AG04449 (cell line): ENCODE results near the gene PLXNA4.

GRCh38 chr7:131096427-131097266 lies 231.0 kb upstream of the MKLN1 start:
- RRBS = no CpG with 5 or more reads among the region's 11 CpGs

GRCh38 chr7:131105639-131106638 lies 221.7 kb upstream of the MKLN1 start:
- RRBS = 2% methylated on average over 59 of the region's 126 CpGs

DNA sequence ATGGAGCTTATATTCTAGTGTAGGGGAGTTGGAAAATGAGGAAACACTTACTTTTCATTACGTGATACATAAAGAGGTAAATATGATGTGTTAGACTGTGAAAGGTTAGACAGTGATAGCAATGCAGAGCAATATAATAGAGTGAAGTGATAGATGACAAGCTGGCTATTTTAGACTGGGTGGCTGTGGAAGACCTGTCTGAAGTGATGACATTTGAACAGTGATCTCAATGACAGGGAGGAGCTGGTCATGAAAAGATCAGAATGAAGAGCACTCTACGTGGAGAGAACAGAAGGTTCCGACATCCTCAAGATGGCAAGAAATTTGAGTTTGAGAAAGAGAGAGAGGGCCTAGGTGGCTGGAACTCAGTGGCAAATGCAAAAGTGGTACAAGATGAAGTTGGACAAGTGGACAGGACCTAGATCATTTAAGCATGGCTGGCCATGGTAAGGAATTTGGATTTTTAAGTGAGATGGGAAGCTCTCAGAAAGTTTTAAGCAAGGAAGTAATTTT lies 118.8 kb upstream of the MKLN1 start:
- RRBS = no CpG with 5 or more reads among the region's 3 CpGs

GRCh38 chr7:131399024-131399515 lies 71.4 kb downstream of the MKLN1 start:
- RRBS = no CpG with 5 or more reads among the region's 4 CpGs

DNA sequence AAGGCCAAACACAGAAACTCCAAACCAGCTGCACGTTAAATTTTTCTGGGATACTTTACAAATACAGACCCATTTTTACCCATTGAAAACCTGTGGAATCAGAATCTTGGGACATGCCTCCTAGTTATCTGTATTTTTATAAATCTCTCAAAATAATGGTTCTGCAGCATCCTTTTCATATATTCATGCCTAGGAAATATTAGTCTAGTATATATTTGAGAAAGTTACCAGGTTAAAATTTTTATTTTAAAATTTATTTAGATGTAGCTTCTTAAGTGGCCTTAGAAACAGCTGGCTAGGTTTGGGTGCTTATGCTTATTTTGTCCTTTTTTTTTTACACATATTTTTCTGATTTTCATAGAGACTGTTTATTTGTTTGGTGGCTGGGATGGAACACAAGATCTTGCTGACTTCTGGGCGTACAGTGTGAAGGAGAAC lies 101.0 kb downstream of the MKLN1 start:
- RRBS = no CpG with 5 or more reads among the region's 2 CpGs

DNA sequence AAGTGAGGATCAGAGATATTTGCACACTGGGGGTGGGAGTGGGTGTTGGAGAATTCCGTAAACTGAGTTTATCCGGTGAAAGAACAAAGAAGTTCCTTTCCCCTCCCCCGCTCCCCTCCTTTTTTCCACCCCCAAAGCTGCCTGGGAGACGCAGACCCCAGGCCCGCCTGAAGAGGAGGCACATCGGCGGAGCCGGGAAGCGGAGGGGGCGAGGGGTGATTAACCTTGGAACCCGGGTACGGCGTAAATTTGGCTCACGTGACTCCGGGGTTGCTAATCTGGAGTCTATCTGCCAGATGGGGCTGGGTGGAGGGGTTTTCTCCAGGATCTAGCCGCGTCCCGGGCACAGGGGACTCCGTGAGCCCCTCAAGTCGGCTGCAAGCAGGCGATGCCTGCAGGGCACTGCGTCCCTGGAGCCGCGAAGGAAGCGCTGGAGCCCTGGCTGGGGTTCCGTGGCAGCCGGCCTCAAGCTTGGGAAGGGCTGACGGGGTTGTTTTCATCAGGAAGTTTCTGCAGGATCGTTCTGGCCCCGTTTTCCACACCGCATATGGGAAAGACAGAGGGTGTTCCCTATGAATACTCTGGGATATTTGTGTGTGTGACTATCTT lies 1.5 kb upstream of the PODXL start:
- RRBS = 5% methylated on average over 7 of the region's 31 CpGs

- RRBS = no CpG with 5 or more reads among the region's 5 CpGs
Observed at GRCh38 chr7:132065524-132066021, 509.1 kb upstream of the PODXL start.

DNA sequence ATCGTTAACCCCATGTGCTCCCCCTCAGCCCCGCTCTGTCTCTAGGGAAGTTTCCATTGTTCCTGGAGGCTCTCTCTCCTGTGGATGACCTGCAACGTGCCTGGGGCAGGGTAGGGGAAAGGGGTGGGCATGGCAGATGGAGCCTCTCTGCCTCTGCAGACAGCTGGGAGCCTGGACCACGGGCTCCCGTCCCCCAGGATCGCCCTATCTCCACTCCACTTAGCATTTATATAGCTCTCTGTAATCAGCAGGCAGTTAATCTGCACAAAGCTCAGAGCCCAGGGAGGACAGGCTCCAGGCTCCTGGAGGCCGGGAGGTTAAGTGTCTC lies 369.7 kb downstream of the PLXNA4 start:
- RRBS = no CpG with 5 or more reads among the region's 7 CpGs

- RRBS = no CpG with 5 or more reads among the region's 1 CpG
Observed at GRCh38 chr7:132485482-132485783, 90.8 kb downstream of the PLXNA4 start.

DNA sequence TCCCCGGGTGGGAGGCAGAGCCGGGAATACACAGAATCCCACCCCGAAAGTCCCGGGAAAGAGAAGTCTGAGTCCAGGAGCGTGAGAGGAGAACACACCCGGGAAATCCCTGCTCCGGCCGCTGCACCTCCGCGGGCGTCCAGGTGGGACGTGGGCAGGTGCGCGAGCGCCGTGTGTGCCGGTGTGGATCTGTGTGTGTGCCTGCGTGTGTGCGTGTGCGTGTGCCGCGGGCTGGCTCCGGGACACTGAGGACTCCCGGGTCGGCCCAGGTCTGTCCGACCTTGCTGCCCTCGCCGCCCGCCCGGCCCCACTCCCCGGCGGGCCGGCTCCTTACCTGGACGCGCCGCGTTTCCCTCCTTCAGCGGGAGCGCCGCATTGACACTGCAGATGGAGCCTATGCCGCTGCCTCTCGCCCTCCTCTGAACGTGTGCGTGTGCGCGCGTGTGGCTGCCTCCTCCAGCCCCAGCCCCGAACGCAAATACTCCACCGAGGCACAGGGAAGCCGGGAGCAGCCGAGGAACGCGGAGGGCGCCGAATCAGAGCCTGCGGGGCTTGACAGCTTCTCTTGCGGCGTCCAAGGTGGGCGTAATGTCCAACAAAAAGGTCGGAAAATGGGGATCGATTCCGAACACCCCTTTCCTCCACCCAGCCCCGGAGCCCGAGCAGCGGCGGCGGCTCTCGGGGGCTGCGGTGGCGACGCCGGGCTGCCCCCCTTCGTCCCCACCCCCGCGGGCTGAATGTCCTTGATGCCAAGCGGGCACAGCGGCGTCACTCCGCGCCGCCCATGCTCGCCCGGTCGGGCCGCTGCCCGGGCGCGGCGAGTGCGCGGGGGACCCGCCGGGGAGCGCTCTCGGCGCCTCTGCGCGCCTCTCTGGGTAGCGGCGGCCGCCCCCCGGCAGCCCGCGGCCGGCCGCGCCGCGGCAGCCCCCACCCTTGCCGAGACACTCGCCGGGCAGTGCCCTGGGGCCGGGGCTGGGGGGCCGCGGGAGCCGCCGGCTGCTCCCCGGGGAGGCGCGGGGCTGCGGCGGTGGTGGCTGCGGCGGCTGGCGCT lies at the start of gene PLXNA4:
Gene PLXNA4 (minus strand): TSS at position 383 of the 1,051 bp plus-strand sequence.
- RRBS = 2% methylated on average over 72 of the region's 126 CpGs

DNA sequence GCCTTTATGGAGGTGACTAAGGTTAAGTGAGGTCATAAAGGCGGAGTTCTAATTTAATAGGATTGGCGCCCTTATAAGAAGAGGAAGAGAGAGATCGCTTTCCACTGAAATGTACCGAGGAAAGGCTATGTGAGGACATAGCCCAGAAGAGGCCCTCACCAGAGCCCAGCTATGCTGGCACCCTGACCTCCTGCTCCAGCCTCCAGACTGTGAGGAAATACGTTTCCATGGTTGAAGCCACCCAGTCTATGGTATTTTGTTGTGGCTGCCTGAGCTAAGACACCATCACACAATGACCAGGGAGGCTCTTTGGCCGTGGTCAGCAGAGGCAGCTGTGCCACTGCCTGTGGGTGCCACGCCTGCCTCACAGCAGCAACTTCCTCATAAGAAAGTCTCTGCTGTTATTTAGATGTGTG lies 182.6 kb upstream of the PLXNA4 start:
- RRBS = no CpG with 5 or more reads among the region's 7 CpGs

GRCh38 chr7:133307577-133308110 lies 54.8 kb downstream of the EXOC4 start:
- RRBS = no CpG with 5 or more reads among the region's 7 CpGs

GRCh38 chr7:133504585-133505287 lies 251.9 kb downstream of the EXOC4 start:
- RRBS = no CpG with 5 or more reads among the region's 6 CpGs

- RRBS = no CpG with 5 or more reads among the region's 4 CpGs
Observed at GRCh38 chr7:133990630-133990920, 136.6 kb upstream of the LRGUK start.

GRCh38 chr7:134315657-134316178 lies 1.0 kb downstream of the SLC35B4 start:
- RRBS = no CpG with 5 or more reads among the region's 8 CpGs

DNA sequence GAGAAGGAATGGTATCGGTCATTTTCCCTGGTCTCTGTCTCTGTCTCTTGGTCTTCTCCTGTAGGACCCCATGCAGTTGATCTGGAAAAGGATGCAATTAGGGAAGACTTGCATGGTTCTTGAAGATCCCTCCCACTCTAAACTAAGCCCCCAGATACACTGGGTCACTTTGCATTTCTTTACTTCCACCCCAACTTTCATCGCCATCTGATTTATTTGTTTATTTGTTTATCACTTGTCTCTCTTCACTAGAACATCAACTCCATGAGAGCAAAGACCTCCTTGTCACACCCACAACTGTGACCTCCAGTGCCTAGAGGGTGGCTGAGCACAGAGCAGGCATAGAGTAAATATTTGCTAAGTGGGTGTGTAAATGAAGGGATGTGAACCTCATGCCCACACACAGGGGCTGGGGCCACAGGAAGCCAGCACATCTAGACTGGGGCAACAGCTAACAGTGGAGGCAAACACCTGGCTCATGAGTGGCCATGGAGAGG lies 40.0 kb downstream of the AKR1B1 start:
- RRBS = no CpG with 5 or more reads among the region's 2 CpGs

- RRBS = no CpG with 5 or more reads among the region's 3 CpGs
Observed at GRCh38 chr7:134515824-134516284, 11.5 kb upstream of the AKR1B10 start.

- RRBS = no CpG with 5 or more reads among the region's 2 CpGs
Observed at GRCh38 chr7:134593801-134594293, 44.9 kb downstream of the AKR1B15 start.

- RRBS = no CpG with 5 or more reads among the region's 2 CpGs
Observed at GRCh38 chr7:134745354-134745654, 34.1 kb upstream of the CALD1 start.

GRCh38 chr7:134779992-134781045 lies 885 bp downstream of the CALD1 start:
- RRBS = no CpG with 5 or more reads among the region's 6 CpGs